ENCODE measurements around a stretch of chr3.

DNA sequence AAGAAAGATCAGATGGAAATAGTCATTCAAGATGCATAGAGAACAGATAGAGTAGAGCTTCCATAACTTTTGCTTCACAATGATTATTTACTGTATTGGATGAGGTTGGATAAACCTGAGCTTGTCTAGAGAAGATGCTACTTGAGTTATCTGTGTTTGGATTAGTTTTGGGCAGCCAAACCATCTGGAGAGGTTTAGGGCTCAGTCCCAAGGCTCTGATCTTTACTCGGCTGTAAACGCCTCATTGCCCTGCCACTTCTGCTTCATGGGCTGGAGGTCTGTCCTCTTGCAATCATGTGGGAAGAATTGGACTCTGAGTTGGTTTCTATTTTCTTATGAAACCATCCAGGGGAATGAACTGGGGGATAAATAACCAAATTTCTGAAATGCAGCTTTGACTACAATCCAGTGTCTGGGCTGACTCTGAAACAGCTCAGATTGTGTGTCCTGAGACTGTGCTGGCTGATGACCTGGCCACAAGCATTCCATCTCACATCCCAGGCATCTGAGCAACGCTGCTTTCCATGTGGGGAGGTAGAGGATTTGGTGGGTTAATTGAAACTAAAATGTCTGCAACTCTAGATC is 71.1 kb upstream of the GALNT15 start:
- PRO-cap: no peak

DNA sequence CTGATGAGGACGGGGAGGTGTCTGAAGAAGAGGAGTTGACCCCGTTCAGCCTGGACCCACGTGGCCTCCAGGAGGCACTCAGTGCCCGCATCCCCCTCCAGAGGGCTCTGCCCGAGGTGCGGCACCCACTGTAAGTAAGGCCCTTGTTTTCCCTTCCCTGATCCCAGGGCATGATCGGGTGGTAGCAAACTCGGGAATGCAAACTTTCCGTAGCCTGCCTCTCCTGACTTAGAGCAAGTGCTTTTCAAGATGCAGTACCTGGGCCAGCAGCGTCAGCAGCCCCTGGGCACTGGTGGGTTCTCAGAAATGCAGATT is 1.0 kb downstream of the GALNT15 start:
- PRO-cap: no peak

GRCh38 chr3:16285914-16286658 is 21.1 kb downstream of the OXNAD1 start:
- PRO-cap: no peak

- PRO-cap: no peak
Observed at GRCh38 chr3:16302399-16302965, 37.5 kb downstream of the OXNAD1 start.

- PRO-cap: no peak
Observed at GRCh38 chr3:16472261-16473012, 41.1 kb downstream of the RFTN1 start.

- PRO-cap: no peak
Observed at GRCh38 chr3:16516419-16517001, 3.0 kb upstream of the RFTN1 start.

DNA sequence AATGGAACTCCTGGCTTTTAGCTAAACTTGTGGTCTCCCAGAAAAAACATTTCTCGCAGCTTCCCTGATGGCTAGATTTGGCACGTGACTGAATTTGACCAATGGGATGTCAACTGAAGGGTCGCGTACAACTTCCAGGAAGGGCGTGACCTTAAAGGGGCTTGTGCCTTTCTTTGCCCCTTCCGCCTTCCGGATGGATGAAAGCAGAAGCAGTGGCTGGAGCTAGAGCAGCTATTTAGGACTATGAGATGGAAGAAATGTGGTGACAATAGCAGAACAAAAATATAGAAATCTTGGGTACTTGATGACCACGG is 22.6 kb upstream of the RFTN1 start:
- PRO-cap: no peak

DNA sequence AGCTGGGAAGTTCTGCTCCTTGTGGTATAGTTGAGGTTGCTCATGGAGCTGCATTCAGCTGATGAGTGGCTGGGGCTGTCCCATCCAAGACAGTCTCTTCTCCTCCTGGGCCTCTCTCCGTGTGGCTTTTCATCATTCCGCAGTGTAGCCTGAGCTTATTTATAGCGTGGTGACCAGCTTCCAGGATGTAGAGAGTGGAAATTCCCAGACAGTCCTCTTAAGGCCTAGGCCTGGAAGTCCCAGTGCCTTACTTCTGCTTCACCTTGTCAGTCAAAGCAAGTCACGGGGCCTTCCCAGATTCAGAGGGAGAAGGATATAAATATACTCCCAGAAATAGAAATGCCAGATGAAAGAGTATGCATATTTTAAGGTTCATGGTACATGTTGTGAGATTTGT is 136.7 kb upstream of the DAZL start:
- PRO-cap: no peak

- PRO-cap: no peak
Observed at GRCh38 chr3:16800386-16800585, 84.5 kb upstream of the PLCL2 start.

- PRO-cap: no peak
Observed at GRCh38 chr3:16849172-16849603, 35.6 kb upstream of the PLCL2 start.

GRCh38 chr3:16897191-16897481 is 12.4 kb downstream of the PLCL2 start:
- PRO-cap: no peak

GRCh38 chr3:17303134-17303483 is 418.4 kb downstream of the PLCL2 start:
- PRO-cap: no peak

DNA sequence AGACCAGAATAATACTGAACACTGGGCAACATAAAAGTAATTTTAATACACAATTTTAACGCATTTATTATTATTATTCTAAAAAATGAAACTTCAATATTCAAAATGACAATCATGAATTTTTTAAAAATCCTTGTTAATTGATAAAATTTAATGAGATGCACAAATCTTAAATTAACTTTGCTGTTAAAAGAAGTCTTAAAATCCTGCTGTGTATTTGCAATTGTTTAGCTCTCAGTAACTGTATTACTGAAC is 63.2 kb downstream of the TBC1D5 start:
- PRO-cap: no peak

GRCh38 chr3:17708511-17708969 is 33.9 kb downstream of the TBC1D5 start:
- PRO-cap: no peak

GRCh38 chr3:18111799-18112263 is 313.3 kb downstream of the SATB1 start:
- PRO-cap: no peak

GRCh38 chr3:18424397-18424793 is 744 bp downstream of the SATB1 start:
- PRO-cap: bidirectional peak, plus-strand start at chr3:18424696, minus-strand start at chr3:18424529

DNA sequence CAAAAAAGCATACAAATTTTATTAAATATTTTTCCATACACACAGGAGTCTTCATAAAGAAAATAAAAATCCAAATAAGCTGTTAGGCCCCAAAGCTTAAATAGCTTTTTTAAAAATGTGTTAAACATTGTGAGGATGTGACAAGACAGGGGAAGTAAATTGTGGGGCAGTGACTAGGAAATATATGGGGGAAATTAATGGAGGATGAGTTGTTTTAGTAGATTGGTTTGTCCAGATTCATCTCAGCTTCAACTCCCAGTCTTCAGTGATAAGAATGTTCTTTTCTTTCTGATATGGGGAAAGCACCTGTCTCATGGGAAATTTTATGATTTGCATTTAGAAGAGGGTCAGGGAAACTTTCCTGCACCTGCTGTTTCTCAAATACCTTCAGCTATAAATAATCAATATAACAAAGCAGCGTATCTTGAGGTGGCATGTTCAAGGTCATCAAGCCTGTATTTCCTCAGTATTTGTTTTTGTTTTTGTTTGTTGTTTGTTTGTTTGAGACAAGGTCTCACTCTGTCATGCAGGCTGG is 213.9 kb downstream of the KCNH8 start:
- PRO-cap: no peak

DNA sequence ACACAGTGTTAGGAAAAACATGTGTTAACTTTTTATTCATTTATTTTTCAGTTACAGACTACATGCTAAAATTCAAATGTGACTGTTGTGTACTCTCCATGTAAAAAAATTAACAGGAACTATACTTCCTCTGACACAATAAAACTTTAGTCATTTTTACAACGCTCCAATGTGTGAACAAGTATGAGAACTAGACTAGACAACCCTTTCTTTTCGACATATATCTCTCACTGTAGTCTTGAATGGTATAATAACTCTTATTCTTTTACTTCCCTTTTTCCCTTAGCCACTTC is 587.7 kb upstream of the UBE2E2 start:
- PRO-cap: no peak

DNA sequence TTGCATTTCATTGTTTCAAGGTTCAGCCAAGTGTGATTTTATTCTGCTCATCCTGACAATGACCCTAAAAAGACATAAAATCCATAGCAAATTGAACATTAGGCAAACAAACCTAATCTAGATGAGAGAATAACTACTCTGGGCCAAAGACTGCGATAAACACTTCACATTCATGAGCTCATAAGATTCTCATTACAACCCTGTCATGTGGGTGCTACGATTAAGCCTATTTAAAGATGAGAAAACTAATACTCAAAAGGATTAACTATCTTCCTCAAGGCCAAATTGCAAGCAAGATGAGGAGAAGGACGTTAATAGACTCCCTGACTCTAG is 200.3 kb upstream of the UBE2E2 start:
- PRO-cap: no peak

- PRO-cap: no peak
Observed at GRCh38 chr3:23226284-23227121, 23.4 kb downstream of the UBE2E2 start.

All from Metastatic Pancreatic Carcinoma in the Ovary (tissue), 1 donor.